Measurements from ENCODE around the genes OR4A47, OR4C12, OR4C15, OR8U1, OR5M9, OR5AP2, TMX2 and CTNND1.

GRCh38 chr11:48093406-48094311 lies 113.3 kb downstream of the PTPRJ start:
- PRO-cap, result no peak
- RAMPAGE, long total RNA, result no peak
- RRBS, result no CpG with 5 or more reads among the region's 8 CpGs

DNA sequence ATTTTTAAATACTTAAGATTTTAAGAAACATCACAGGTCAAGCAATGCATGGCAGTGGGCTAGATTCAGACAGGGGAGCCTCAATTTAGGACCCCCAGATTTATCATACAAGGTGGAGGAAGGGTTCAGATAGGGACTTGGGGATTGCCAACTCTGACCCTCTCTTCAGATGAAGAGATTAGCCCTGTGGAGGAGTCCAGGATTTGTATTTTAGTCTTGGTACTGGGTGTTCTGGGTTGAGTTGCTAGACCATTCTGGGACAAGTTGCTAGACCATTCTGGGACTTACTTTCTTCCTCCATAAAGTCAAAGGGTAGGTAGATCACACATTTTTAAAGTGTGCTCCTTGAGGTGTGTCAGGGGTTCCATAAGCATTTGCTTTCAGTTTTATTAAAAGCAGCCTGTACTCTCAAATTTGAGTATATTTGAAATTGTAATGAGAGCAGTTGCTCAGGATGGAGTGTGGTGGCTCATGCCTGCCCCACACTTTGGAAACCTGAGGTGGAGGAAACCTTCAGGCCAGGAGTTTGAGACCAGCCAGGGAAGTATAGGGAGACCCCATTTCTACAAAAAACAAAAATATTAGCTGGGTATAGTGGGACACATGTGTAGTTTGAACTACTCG lies 113.8 kb upstream of the OR4B1 start:
- PRO-cap, result no peak
- RAMPAGE, long total RNA, result no peak
- RRBS, result no CpG with 5 or more reads among the region's 1 CpG

DNA sequence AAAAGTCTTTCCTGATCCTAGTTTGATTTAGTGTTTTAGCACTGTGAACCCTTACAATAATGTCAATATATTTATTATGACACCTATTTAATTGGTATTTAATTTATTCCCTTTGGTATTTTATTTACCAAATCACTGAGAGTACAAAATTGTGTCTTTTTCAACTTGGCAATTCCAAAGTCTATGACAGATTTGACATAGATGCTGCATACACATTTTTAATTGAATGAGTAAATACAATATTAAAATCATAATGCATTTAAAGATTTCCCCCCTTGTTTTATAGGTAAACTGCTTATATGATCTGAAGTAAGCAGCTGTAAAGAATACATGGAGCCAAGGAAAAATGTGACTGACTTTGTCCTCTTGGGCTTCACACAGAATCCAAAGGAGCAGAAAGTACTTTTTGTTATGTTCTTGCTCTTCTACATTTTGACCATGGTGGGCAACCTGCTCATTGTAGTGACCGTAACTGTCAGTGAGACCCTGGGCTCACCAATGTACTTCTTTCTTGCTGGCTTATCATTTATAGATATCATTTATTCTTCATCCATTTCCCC lies at the start of gene OR4A47:
Gene OR4A47, plus strand, starts transcription at position 331 of the 560 bp plus-strand sequence.
- PRO-cap, result no peak
- RAMPAGE, long total RNA, result no peak
- RRBS, result no CpG with 5 or more reads among the region's 1 CpG

DNA sequence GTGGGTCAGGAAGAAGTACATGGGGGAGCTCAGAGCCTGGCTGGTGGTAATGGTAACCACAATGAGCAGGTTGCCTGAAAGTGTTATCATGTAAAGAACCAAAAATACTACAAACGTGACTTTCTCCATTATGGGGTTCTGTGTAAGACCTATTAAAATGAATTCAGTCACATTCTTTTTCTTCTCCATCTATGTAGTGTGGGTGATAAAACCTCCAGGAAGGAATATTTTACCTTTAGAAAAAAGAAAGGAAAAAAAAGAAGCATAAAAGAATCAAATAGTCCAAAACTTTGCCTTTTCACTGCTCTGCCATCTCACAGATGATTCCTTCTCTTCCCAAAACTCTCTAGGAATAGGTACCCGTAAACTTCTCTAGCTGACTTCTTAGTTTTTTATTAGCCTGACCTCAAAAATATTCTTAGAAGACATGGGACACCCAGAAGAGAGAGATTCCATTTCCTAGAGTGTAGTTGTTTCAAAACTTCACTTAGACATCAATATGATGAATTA lies at the start of gene OR4C12:
Gene OR4C12, minus strand, starts transcription at position 223 of the 510 bp plus-strand sequence.
- PRO-cap, result no peak
- RAMPAGE, long total RNA, result no peak
- RRBS, result no CpG with 5 or more reads among the region's 2 CpGs

GRCh38 chr11:55554190-55554687 lies at the start of gene OR4C15:
Gene OR4C15 (plus strand): TSS chr11:55554469.
- PRO-cap, result no peak
- RAMPAGE, long total RNA, result no peak
- RRBS, result no CpG with 5 or more reads among the region's 1 CpG

DNA sequence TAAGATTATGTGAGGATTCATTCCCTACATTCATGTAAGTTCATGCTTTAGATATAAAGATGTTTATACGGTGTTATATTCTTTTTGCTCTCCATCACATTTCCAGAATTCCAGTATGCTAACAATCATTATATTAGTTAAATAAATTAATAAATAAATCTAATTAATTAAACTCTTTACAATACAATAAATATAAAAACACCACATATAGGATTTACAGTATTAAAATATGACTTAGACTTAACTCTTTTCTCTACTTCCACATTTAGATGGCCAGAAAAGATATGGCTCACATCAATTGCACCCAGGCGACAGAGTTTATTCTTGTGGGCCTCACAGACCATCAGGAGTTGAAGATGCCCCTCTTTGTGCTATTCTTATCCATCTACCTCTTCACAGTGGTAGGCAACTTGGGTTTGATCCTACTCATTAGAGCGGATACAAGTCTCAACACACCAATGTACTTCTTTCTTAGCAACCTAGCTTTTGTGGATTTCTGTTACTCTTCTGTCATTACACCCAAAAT lies at the start of gene OR8U1:
Gene OR8U1, plus strand, starts transcription at position 285 of the 526 bp plus-strand sequence.
- PRO-cap, result no peak
- RAMPAGE, long total RNA, result no peak
- RRBS, result no CpG with 5 or more reads among the region's 3 CpGs

DNA sequence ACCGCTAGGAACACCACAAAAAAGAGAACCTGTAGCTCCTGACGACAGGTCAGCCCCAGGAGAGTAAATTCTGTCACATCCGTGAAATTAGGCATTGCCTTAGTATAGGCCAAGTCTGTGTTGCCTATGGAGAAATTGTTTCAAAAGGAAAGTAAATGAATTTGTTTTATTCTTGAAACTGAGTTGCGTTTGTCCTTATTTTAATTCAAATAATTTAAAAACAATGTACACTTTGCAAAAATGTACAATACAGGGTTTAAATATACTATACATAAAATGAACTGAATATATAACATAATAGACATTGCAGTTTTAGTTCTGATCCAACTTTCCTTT lies at the start of gene OR5M9:
Gene OR5M9, minus strand, starts transcription at position 95 of the 336 bp plus-strand sequence.
- PRO-cap, result no peak
- RAMPAGE, long total RNA, result no peak
- RRBS, result no CpG with 5 or more reads among the region's 4 CpGs

- PRO-cap, result no peak
- RAMPAGE, long total RNA, result no peak
- RRBS, result no CpG with 5 or more reads among the region's 2 CpGs
Measured at GRCh38 chr11:56642257-56642653, at the start of gene OR5AP2. Gene OR5AP2 (minus strand): TSS chr11:56642439.

DNA sequence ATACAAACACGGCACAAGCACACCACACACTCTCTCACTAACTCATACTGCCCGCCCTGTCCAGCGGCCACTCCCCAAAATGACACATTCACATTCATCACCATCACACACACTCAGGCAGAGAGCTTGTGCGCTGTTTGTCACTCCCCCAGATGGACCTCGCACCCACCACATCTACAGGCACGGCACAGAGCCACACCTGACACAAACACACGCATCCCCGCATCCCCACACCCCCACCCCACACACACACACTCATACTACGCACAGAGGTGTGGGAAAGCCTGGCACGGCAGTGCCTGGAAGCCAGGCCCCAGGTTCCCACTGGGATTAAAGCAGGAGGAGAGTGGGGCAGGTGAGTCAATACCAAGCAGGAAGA lies 20.9 kb downstream of the TNKS1BP1 start:
- PRO-cap, result no peak
- RAMPAGE, long total RNA, result no peak
- RRBS, result no CpG with 5 or more reads among the region's 10 CpGs

- PRO-cap, result no peak
- RAMPAGE, long total RNA, result no peak
- RRBS, result no CpG with 5 or more reads among the region's 7 CpGs
Measured at GRCh38 chr11:57429810-57430523, 3.0 kb upstream of the SLC43A3 start.

- PRO-cap, result no peak
- RAMPAGE, long total RNA, result no peak
- RRBS, result 10% methylated on average over 8 of the region's 30 CpGs
Measured at GRCh38 chr11:57461019-57461714, 839 bp downstream of the RTN4RL2 start.

DNA sequence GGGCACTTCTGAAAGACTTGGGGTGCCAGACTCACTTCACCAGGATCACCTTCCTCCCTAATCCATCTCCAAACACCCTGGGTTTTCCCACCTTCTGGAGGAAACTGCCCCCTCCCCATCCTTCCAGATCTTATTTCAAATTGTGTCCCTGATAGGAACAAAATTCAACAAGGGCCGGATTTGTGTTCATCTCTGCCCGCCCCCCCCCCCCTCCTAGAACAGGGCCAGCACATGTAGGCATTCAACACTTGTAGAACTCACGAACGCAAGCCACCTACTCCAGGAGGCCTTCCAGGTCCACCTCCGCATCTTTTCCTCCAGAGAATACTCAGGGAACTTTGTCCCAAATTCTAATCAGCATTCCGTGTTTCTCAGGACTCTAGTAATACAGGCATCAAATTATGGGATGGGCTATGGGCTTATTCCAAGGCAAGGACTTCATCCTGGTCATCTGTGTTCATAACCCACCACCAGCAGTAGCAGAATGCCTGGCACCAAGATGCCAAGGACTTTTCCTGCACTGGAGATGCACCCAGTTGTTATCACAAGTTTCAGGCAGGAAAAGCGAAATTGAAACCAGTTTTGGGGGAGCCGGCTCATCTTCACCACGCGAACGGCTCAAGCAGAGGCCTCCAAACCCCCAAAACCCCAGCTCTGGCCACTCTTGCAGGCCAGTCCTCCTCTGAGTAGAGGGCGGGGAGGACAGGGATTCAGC lies 566 bp downstream of the UBE2L6 start:
- PRO-cap, result no peak
- RAMPAGE, long total RNA, result no peak
- RRBS, result no CpG with 5 or more reads among the region's 12 CpGs

GRCh38 chr11:57599140-57599685 lies 1.7 kb downstream of the SERPING1 start:
- PRO-cap, result no peak
- RAMPAGE, long total RNA, result no peak
- RRBS, result no CpG with 5 or more reads among the region's 5 CpGs

GRCh38 chr11:57639147-57639519 lies 10.6 kb downstream of the YPEL4 start:
- PRO-cap, result no peak
- RAMPAGE, long total RNA, result no peak
- RRBS, result no CpG with 5 or more reads among the region's 10 CpGs

GRCh38 chr11:57668864-57669150 lies 893 bp downstream of the ZDHHC5 start:
- PRO-cap, result no peak
- RAMPAGE, long total RNA, result no peak
- RRBS, result no CpG with 5 or more reads among the region's 2 CpGs

- PRO-cap, result unidirectional peak, plus-strand start at chr11:57712582
- RAMPAGE, long total RNA, result start-site peak on the plus strand at chr11:57712582-57712621, 251 and 174 reads in 2 replicates
- RRBS, result 2% methylated on average over 9 of the region's 43 CpGs
Measured at GRCh38 chr11:57712432-57713092, at the start of gene TMX2. Gene TMX2 (plus strand): TSS chr11:57712593.

DNA sequence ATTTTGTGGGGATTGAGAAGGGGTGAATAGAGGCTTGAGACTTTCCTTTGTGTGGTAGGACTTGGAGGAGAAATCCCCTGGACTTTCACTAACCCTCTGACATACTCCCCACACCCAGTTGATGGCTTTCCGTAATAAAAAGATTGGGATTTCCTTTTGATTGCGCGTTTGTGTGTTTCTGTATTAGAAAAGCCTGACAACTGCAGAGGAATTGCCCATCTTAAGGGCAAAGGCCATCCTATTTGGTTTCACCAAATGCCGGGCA lies 545 bp upstream of the SELENOH start:
- PRO-cap, result no peak
- RAMPAGE, long total RNA, result no peak
- RRBS, result no CpG with 5 or more reads among the region's 4 CpGs

DNA sequence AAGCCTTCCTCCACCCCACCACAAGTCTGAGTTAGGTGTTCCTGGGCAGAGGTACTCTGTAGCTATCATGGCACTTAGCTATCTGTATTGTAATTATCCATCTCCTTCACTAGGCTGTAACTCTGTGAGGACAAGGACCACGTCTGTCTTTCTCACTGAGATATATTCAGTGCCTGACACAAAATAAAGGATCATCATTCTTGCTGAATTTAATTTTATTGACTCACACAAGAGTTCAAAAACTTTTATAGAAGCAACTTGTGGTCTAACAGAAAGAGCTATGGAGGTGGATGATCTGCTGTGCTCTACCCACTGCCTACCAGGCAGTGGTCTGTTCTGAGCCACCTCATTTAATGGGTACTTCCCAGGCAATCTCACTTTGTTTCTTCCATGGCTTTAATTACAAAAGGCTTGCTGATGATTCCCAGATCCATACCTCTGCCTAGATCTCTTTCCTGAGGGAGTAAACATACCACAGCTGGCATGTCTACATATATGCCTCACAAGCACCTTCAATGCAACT lies 4.7 kb downstream of the BTBD18 start:
- PRO-cap, result no peak
- RAMPAGE, long total RNA, result no peak
- RRBS, result no CpG with 5 or more reads among the region's 1 CpG

- PRO-cap, result unidirectional peak, plus-strand start at chr11:57761884
- RAMPAGE, long total RNA, result start-site peak on the plus strand at chr11:57761831-57761942, 1,352 and 1,162 reads in 2 replicates
- RRBS, result no CpG with 5 or more reads among the region's 19 CpGs
Measured at GRCh38 chr11:57761163-57762491, at the start of gene CTNND1. Gene CTNND1 (plus strand): TSS chr11:57761802.

DNA sequence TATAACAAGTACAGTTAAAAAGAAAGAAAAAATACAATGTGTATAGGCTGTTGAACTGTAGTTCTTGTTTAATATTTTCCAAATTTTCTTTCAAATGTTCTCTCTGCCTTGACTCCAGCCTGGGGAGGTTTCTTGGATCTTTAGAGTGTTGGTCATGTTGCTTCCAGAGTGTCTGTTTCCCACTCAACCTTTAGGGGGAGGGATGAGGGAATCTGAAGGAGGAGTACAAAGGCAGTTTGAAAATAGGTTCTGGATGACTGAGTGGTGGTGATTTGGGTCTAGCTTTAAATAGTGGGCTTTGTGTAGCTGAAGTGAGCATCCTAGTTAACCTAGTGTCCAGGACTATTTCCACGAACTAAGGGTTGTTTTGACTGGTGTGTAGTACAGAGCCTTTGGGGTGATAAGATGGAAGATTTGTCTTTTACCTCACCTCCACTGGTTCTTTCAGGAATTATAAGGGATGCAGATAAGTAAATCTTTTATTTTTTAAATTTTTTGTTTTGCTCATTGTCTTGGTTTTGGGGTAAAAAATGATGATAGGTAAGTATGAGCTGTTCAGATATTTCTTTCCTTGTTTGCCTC lies 2.1 kb downstream of the CTNND1 start:
- PRO-cap, result no peak
- RAMPAGE, long total RNA, result no peak
- RRBS, result no CpG with 5 or more reads among the region's 1 CpG

Data from lung (tissue), 4 donors.